Parietal lobe (tissue), 2 donors: ENCODE measurements around a stretch of chr20.

- RAMPAGE, long total RNA: no peak
Measured at GRCh38 chr20:49289939-49290383, 12.1 kb upstream of the ZNFX1 start.

DNA sequence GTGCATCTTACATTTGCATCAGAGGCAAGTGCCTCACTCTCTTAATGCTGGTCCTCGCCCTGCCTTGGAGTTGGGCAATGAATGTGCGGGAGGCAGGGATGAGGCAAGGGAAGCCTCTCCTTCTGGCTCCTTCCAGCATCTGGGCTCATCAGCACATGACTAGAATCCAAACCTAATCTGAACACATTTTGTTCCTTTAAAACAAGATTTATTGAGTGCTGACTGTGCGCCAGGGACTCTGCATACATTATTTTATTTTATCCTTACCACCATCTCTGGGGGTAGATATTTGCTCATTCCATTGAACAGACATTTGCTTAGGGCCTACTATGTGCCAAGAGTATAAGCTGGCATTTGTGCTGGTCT is 71.9 kb upstream of the ZNFX1 start:
- RAMPAGE, long total RNA: no peak

- RAMPAGE, long total RNA: no peak
Measured at GRCh38 chr20:49466228-49466623, 16.2 kb downstream of the KCNB1 start.

DNA sequence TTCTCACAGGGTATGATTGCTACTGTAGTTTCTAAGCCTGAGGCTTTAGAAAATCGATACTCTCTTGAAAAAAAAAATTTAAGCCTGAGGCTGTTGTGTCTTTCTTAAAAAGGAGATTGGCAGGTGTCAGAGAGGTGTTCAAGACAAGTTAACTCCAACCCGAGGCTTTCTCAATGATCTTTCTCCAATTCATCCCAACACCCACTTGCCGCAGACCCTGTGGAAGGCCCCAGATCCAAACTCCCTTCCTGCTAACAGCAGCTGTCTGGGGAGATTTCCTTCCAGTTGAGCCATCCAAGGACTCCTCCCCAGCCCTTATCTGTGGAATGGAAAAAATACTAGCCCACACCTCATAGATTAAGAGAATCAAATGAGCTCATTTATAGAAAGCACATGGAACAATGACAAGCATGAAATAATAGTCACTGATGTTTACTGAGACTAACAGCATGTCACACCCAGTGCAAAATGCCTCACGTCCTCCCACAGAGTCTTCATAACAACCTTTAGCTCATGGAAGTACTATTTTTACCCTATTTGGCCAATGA is 23.2 kb upstream of the PTGIS start:
- RAMPAGE, long total RNA: no peak

- RAMPAGE, long total RNA: no peak
Measured at GRCh38 chr20:49620300-49620781, 52.4 kb upstream of the PTGIS start.

DNA sequence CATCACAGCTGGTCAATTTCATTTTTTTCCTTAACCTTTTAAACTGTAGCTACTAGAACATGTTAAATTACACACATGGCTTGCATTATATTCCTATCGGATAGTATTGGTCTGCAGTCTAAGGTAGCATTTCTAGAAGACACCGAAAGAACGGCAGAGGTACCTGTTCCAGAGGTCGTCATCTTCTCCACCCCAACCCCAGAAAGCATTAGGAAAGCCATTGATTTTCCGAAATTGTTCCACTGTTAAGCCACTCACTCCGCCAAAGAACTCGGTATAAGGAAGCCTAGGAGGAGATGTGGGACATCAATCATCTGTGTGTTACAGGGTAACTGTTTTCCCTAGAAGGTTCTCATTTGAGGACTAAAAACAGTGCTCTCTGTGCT is 71.6 kb upstream of the PTGIS start:
- RAMPAGE, long total RNA: no peak

DNA sequence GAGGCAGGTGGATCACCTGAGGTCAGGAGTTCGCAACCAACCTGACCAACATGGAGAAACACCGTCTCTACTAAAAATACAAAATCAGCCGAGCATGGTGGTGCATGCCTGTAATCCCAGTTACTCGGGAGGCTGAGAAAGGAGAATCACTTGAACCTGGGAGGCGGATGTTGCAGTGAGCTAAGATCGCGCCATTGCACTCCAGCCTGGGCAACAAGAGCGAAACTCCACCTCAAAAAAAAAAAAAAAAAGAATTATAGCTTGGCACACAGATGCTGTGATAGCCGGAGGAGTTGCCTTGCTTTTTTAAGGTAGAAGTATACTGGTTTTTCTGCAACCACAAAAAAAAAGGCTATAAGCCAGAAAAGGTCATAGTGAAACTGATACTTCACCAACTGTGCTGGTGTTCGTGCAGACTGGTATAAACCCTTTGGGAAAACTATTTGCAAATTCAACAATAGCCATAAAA is 44.2 kb downstream of the B4GALT5 start:
- RAMPAGE, long total RNA: no peak

GRCh38 chr20:49690808-49691695 is 22.6 kb downstream of the B4GALT5 start:
- RAMPAGE, long total RNA: no peak

DNA sequence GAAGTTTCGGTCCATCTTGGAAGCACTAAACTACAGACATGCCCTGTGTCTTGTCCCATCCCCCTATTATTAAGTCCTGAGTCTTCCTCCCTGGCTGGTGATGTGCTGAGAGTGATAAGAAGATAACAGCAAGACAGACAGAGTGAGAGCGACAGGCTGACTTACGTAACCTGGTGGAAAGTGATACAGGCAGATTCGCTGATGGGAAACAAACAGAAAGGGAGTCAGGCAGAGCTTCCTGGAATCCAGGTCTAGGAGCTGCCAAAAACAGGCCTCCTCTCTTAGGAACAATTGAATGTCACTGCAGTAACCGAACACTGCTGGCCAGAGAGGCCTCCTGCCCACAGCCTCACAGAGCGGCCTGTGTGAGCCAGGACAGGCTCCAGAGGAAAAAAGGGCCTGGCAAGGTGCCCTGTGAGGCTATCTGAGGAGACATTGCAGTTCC is 34.1 kb upstream of the B4GALT5 start:
- RAMPAGE, long total RNA: no peak

GRCh38 chr20:49765026-49765548 is 47.5 kb upstream of the SLC9A8 start:
- RAMPAGE, long total RNA: no peak

GRCh38 chr20:49766951-49767543 is 45.6 kb upstream of the SLC9A8 start:
- RAMPAGE, long total RNA: no peak

DNA sequence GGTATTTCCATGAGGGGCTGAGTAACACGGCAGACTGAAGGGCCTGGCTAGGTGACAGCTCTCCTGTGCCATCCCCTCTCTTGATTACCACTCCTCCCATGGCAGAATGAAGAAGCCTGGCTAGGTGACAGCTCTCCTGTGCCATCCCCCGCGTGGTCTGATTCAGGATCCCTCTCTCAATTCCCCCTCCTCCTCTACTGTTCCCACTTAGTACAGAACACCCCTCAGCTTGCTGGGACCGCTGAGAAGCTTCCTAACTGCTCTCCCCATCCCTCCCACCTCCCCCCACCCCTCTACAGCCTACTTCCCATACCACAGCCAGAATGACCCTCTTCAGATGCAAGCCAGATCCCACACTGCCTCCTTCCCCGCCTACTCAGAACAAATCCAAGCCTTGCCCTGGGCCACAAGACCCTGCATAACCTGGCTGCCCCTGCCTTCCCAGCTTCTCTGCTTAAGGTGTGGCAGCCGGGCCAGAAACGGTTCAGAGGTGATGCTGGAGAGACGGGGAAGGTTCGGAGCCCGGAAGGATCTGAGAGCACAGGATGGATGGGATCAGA is 7.7 kb downstream of the SPATA2 start:
- RAMPAGE, long total RNA: no peak

- RAMPAGE, long total RNA: no peak
Measured at GRCh38 chr20:49989020-49990201, 6.6 kb downstream of the SNAI1 start.

- RAMPAGE, long total RNA: no peak
Measured at GRCh38 chr20:50015793-50016391, 33.1 kb downstream of the SNAI1 start.

DNA sequence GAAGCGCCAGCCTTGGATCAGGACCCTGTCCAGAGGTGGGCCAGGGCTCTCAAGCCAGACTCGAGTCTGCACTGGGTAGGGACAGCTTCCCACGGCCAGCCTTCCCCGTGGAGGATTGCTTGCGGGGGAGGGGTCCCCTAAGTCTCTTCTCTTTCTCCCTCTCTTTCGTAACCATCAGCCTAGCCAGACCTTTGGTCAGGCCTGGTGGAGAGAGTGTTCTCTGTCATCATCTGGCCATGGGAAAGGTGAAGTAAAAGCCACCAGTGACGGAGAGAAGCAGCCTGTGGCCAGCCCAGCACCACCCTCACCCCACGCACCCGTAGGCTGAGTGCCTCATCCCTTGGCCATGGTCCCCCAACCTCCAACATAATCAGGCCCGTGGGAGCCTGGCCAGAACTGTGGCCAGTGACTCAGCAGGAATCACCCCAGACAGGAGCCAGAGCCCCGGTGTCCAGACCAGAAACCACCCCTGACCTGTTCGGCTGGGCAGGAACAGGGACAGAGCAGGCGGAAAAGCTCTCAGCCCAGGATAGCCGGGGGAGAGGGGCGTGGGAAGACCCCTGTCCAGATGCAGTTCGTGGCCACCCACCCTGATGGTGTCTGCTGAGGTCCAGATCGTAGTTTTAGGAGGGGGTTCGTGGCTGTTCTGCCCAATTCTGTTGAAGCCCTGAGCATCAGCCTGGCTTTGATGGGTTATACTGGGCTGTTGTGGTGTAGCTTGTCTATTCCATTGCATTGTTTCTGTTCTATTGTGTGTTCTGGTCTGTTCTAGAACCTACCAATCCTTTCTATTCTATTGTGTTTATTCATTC is 47.2 kb downstream of the SNAI1 start:
- RAMPAGE, long total RNA: no peak

DNA sequence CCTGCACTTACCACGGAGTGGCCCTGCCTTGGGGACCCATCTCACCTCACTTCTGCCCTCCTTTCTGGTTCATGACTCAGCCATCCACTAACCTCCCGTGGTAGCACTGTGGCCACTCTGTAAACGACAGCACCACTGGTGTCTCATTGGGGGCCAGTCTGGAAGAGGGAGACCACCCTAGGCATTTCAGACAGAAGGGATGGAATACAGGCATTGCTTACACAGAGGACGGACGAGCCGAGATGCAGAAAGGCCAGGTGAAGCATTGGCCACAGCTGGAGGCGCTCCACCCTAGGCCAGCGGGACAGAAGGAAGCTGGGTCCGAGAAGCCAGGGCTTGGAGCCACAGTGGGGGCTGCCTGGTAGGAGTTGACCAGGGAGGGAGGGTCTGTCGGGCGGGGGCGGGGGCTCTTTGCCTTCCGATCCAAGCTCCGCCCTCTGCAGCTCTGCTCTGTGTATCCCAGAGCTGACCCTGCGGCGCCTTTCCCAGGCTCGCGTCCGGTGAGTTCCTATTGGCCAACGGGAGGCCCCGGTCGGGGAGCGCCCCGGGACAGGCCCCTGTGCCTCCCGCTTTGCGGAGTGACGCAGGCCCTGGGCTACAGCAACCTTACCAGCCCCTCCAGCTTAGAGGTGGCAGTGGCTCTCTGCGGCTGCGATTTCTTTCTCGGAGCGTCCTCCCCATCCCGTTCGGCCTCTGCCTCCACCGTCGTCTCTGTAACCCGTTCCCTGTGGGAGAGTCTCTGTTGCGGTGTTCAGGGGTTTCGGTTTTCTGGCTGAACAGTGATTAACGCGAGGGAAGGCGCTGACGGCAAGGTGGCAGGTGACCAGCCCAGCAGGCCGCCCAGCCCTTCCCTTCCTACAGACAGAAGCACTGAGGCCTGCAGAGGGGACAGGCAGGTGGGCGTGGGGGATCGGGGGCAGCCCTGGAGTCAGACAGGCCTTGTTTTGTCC is 18.4 kb upstream of the CEBPB start:
- RAMPAGE, long total RNA: no peak

DNA sequence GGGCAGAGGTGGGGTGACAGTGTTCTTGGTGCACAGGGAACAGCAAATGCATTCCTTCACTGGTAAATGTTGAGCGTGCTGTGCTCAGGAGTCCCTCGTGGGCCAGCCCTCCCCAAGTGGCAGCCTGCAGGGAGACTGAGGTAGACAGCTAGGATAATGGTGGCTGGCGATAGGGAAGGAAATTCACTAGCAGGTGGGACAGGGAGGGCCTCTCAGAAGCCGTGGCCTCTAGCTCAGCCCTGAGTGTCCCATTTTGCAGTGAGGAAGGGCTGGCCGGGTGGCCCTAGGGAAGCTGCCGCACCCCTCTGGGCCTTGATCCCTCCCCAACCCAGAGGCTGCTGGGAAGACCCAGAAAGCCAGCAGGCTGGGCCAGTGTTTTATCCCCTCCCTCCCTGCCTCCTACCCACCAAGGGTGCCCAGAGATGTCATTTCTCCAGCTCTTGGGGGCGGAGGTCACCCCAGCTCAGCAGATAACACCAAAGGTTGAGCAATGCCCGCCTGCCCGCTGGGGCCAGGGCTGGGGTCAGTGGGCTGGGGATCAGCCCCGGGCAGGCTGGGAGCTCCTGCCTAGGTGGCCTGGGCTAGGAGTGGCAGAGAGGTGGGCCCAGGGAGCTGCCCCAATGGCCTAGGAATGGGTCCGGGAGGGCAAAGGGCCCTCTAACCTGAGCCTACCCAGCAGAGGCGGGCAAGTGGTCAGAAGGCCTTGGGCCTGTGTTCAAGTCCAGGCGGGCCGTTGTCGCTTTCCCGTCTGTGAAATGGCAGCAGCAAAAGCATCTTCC is 1.7 kb upstream of the CEBPB start:
- RAMPAGE, long total RNA: no peak

GRCh38 chr20:50275473-50275961 is 84.9 kb downstream of the CEBPB start:
- RAMPAGE, long total RNA: no peak

DNA sequence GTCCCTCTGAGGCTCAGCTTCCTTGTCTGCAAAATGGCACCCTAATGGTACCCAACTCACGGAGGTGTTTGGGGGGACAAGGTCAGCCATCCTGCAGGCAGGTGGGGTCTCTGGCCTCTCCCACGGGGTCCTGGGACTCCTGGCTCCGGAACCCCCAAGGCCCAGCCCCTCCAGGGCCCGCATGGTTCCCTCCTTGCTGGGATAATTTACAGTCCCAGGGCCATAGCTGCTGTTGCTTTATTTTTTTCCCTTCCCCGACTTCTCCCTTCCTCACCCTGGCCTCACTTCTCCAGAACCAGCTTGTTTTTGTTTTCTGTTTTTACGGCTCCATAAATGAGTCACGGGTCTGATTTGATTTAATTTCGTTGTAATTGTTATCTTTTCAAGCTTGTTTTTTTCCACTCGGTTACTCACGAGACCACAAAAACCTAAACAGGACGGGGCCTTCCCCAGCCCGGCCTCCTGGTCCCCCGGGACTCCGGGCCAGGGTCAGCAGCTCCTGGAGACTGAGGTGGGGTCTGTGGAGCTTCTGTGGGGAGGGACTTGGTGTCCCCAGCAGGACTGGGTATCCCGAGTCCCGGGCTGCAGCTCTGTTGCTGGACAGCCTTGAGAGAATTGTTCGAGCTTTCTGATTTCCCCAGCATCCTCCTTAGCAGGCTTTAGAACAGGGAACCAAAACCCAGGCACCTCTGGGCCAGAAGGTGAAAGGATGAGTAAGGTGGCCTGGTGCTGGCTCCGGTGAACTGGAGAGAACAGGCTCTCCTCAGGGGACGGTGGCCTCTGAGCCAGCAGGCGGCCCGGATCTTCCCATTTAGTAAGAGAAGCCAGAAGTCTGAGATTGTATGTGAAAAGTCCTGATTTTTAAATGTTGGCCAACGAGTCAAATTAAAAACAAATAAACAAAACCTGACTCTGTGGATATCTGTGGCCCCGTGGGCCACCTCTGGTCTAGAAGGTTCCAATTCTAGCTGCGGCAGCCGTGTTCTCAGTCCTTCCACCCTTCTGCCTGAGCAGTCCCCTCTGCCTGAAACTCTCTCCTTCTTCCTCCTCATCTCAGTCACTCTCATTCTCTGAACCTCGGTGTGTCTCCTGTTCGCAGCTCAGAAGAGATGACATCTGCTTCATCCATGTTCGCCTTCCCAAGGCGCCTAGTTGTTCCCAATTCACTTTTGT is 95.0 kb downstream of the CEBPB start:
- RAMPAGE, long total RNA: no peak

- RAMPAGE, long total RNA: no peak
Measured at GRCh38 chr20:50308256-50308550, 117.6 kb downstream of the CEBPB start.